Right common carotid artery plus branches (tissue), 1 donor: ENCODE results near the genes NSFL1C and TMC2.

- PRO-cap, result no peak
Observed at GRCh38 chr20:911216-912082, 4.7 kb downstream of the ANGPT4 start.

DNA sequence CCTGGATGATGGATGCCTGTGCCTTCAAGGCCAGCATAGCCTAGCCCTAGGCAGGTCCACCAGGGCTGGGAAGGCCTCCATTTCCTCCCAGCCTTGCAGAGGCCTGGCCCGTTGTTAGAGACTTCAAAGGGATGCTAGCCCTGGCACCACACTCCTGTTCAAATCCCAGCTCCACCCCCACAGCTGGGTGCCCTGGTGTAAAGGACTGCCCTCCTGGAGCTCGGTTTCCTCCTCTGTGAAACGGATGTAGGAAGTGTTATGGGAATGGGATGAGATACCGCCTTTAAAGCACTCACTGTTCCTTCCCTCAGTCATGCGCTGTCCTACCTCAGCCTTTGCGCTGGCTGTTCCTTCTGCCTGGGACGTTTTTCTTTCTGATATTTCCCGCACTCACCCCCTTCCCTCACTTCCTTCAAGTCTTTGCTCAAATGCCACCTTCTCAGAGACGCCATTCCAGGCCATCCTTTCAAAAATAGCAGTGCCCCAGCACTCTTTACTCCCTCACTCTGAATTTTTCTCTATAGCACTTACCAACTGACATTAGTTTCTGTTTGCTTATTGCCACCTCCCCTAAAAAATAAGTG, 2.0 kb upstream of the TMEM74B start:
- PRO-cap, result no peak

GRCh38 chr20:1323331-1323929, 5.5 kb downstream of the SDCBP2 start:
- PRO-cap, result no peak

DNA sequence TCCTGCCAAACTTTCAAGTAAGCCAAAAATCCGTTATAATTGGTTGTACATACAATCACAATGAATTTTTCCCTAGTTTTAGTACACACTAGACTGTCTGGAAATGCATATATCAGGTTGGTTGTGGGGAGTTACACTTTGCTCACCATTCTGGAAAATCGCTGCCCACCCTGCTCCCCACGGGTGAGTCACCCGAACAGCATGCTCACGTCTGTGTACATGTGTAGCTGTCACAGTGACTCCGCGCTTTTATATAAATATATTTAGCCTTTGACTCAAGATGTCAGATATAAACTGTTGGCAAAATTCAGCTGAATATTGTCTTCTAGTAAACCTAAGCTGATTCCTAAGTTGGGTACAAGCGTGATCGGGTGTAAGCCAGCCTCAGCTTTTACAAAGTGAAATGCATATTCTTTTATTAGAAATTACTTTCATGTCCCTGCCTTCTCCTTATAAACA, 4.4 kb downstream of the SDCBP2 start:
- PRO-cap, result no peak

GRCh38 chr20:1324994-1325614, 3.8 kb downstream of the SDCBP2 start:
- PRO-cap, result bidirectional peak, plus-strand start at chr20:1325421, minus-strand start at chr20:1325262

- PRO-cap, result unidirectional peak, minus-strand start at chr20:1466837; unidirectional peak, minus-strand start at chr20:1466907; unidirectional peak, minus-strand start at chr20:1466932
Observed at GRCh38 chr20:1466755-1467374, at the start of gene NSFL1C. NSFL1C (minus strand) TSS chr20:1466849.

DNA sequence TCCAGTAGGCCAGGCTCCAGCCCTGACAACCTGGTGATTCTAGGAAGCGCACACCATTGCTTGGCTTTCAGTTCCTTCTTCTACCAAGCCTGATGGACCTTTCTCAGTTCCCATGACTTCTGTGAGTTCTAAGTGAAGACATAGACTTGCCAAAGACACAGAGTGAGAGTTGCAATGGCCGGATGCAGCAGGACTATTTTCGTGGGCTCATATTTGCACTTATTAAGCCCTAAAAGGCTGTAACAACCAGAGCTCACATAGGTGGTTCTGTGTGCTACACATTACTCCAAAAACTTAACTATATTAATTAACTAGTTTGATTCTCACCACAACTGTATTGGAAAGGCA, 21.6 kb downstream of the SIRPD start:
- PRO-cap, result unidirectional peak, plus-strand start at position 160 of the sequence

DNA sequence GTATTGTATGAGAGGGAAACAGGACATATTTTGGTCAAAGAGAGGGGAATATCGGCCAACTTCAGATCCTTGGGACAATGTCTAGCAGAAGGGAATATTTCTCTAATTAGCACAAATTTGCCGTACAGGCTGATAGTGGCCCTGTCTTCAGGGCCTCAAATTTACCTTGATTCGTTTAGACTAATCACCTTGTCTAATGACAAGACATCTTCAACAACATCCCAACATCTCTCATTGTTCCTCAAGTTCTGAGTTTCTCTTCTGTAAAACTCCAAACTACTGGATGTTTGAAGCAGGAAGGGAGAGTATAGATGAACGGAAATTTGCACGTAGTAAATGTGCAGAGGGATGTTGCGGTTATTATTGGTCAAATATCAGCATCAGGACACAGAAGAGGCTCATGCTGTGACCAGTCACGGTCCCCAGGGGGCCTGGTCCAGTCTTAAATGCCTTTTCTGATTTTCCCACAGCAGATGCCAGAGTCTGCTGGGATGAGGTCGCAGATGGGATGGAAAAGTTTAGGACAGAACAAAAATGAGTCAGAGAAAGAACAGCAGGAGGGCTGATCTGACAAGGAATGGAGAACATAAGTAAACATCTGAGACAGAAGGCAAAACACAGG, 11.6 kb upstream of the SIRPG start:
- PRO-cap, result no peak

DNA sequence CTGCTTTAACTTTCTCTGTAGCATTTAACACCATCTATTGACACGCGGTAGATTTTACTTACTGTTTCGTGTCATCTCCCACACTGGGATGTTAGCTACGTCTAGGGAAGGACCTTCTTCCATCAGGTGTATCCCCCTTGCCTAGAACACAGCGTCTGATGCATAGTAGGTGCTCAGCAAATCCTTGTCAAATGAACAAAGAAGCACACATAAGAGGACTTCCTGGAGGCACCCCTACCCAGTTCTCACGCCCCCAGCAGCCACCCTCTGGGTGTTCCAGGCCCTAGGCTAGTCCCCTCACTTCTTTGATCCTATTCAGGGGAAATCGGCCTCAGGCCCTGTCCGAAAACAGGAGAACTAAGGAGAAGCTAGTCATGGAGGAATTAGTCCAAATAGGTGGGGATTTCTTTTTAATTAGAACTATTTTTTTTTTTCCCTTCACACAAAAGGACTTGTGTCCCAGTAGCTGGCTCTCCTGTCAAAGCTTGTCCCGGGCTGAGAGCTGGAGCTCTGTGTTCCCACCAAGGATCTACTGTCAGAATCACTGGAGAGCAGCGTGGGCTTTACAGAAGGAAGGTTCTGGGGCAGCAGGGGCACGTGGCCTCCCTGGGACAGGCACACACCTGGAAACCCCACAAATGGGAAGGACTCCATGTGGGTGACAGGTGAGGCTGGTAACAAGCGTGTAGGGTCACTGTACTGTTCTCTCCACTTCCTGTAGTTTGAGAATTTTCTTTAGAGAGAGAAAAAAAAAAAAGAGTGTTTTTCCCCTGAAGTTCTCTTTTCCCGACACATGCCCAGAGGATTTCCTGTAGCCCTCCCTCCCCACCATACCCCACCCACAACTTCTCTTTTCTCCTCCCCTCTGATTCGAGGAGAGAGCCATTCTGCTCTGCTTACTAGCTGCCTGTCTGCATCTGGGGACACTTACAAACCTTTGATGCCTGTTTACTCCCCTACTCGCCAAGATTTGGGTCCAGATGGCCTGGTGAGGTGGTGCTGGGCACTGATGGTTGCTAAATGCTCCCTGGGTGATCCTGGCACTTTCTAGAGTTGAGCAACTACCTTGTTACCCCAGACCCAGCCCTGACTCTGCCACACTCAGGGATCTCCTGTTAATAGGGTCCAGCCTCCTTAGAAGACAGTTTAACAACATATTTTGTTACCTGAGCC, 84.3 kb upstream of the SIRPA start:
- PRO-cap, result unidirectional peak, minus-strand start at position 724 of the sequence; bidirectional peak, plus-strand start at position 979 of the sequence, minus-strand start at position 724 of the sequence

- PRO-cap, result unidirectional peak, plus-strand start at chr20:1819466
Observed at GRCh38 chr20:1819174-1819821, 75.9 kb upstream of the SIRPA start.

- PRO-cap, result no peak
Observed at GRCh38 chr20:1828458-1829012, 66.7 kb upstream of the SIRPA start.

- PRO-cap, result unidirectional peak, minus-strand start at chr20:1897660
Observed at GRCh38 chr20:1897530-1898080, 2.4 kb downstream of the SIRPA start.

GRCh38 chr20:2142492-2143175, 41.0 kb downstream of the STK35 start:
- PRO-cap, result no peak

DNA sequence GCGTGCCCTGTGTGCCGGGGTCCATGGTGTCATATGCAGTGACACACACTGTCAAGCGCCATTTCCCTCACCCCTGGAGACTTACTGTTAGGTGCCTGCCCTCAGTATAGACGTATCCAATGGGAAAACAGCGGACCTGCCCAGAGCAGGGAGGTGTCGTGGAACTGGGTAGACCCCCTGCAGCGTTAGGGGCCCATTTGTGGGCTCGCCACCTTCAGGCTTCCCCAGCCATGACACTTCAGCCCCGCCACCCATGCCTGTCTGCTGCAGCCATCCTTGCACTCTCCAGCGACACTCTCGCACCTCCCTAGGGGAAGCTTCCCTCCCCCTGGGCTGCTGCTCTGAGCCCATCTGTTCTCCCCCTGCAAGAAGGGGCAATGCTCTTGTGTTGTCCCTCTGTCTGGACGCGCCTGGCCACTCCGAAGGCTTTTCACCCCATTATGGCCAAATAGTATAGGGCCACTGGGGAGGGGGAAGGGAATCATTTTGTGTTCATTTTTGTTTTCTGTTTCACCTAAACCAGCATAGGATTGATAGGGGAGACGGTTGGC, 43.3 kb downstream of the STK35 start:
- PRO-cap, result no peak

- PRO-cap, result no peak
Observed at GRCh38 chr20:2147649-2148394, 46.2 kb downstream of the STK35 start.

GRCh38 chr20:2221936-2222269, 73.9 kb upstream of the TGM3 start:
- PRO-cap, result no peak

DNA sequence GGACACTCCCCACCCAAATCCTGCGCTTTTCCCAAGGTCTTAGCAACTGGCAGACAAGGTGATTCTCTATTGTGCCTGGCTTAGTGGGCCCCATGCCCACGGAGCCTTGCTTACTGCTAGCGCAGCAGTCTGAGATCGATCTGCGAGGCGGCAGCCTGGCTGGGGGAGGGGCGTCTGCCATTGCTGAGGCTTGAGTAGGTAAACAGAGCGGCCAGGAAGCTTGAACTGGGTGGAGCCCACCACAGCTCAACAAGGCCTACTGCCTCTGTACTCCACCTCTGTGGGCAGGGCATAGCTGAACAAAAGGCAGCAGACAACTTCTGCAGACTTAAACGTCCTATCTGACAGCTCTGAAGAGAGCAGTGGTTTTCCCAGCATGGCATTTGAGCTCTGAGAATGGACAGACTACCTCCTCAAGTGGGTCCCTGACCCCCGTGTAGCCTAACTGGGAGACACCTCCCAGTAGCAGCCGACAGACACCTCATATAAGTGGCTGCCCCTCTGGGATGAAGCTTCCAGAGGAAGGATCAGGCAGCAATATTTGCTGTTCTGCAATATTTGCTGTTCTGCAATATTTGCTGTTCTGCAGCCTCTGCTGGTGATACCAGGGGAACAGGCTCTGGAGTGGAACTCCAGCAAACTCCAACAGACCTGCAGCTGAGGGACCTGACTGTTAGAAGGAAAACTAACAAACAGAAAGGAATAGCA, 30.9 kb upstream of the TGM3 start:
- PRO-cap, result no peak

- PRO-cap, result no peak
Observed at GRCh38 chr20:2536454-2536763, at the start of gene TMC2. TMC2 (plus strand) TSS chr20:2536573.

- PRO-cap, result no peak
Observed at GRCh38 chr20:2599571-2600195, 52.7 kb upstream of the NOP56 start.

DNA sequence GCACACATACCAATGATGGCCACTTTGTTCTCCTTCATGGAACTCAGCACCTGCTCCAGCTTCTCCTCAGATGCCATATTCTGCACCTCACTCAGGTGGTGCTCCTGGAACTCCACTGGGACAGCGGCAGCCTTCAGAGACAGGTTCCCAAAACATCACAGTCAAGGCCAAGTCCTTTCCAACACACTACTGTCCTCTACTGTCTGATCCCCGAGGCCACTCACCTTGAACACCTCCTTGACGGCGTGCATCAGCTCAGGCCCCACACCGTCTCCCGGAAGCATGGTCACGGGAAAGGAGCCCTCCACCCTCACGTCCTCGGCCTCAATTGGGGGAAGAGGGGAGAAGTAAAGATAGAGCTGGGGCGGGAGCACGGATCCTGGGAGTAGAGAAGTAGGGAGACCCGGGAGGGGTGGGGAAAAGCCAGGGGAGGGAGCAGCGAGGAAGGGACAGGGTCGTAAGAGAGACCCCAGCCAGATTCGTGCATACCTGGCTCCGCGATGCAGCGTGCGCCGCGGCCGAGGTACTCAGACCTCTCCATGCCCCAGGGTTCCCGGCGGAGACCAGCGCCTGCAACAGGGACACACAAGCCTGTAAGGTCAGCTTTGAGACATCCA, 472 bp downstream of the IDH3B start:
- PRO-cap, result no peak